GM23338 (cell line): ENCODE data around the gene B4GALT5.

GRCh38 chr20:48650666-48651110 lies 177.1 kb downstream of the PREX1 start:
- PRO-cap, result no peak
- RAMPAGE, long total RNA, result no peak

- PRO-cap, result no peak
- RAMPAGE, long total RNA, result no peak
These were observed 75.8 kb downstream of the PREX1 start for GRCh38 chr20:48751902-48752422.

DNA sequence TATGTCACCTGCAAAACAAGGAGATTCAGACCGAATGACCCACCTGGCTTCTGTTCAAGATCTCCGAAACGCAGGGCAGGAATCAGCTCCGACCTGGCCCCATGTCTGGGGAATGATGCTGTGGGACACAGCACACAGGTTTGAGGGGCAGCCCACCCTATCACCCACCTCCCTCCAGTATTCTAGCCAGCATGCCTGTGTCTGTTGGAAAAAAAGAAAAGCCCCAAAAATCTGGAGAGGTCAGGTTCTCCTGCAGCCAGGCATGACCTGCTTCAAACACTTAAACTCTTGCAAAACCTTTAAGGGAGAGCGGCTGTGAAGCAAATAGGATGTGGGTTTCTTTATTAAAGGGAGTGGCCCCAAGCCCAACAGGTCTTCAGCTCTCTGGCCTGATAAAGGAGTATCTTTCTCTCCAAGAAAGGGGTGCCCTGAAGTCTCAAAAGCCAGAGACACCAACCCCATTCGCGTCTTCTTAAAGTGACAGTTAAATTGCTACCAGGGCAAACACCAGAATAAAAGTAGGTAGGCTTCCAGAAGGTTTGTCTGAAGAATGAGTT lies 6.4 kb downstream of the PREX1 start:
- PRO-cap, result no peak
- RAMPAGE, long total RNA, result no peak

GRCh38 chr20:48826776-48827761 lies 730 bp downstream of the PREX1 start:
- PRO-cap, result unidirectional peak, plus-strand start at chr20:48827018; bidirectional peak, plus-strand start at chr20:48827417, minus-strand start at chr20:48827351
- RAMPAGE, long total RNA, result no peak

GRCh38 chr20:48945864-48946433 lies 24.4 kb downstream of the ARFGEF2 start:
- PRO-cap, result no peak
- RAMPAGE, long total RNA, result no peak

- PRO-cap, result no peak
- RAMPAGE, long total RNA, result no peak
These were observed 7.2 kb downstream of the ZNFX1 start for GRCh38 chr20:49270540-49271152.

DNA sequence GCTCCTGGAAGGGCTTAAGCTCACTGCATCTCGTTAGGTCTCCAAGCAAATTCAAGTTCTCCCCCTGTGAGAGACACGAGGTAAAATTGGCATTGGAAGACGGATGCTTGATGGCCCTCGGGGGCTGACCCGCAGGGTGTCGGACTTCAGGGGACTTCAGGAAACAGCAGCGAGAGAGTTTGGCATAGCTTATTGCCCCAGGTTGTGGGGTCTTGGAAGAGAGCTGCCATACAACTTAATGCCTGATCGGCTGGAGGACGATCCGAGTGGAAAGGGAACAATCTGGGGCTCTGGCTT lies 4.8 kb upstream of the ZNFX1 start:
- PRO-cap, result bidirectional peak, plus-strand start at position 249 of the sequence, minus-strand start at position 247 of the sequence
- RAMPAGE, long total RNA, result no peak

DNA sequence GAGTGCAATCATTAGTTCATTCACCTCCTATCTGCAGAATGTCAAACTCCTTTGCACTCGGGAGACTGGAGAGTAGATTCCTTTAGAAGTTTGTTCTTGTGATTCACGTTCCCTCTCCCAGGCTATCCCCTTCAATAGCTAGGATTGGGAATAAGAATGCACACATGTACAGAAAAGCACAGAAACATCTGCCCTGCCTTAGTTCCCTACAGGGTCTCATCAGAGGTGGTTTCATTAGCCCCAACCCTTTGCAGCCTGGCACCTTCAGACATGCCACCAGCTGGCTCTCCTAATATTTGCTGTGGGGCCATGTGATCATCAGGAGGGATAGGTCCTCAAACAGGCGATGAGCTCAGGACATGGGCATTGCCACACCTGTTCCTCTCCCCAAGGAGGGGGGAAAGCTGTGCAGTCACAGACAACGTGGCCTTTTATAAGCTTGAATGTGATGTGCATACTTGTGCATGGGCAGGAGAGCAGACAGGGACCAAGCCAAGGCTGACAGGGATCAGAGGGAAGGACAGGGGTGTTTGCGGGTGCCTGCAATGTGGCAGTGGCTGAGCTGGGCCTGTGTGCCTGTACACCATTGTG lies 78.7 kb upstream of the ZNFX1 start:
- PRO-cap, result no peak
- RAMPAGE, long total RNA, result no peak

DNA sequence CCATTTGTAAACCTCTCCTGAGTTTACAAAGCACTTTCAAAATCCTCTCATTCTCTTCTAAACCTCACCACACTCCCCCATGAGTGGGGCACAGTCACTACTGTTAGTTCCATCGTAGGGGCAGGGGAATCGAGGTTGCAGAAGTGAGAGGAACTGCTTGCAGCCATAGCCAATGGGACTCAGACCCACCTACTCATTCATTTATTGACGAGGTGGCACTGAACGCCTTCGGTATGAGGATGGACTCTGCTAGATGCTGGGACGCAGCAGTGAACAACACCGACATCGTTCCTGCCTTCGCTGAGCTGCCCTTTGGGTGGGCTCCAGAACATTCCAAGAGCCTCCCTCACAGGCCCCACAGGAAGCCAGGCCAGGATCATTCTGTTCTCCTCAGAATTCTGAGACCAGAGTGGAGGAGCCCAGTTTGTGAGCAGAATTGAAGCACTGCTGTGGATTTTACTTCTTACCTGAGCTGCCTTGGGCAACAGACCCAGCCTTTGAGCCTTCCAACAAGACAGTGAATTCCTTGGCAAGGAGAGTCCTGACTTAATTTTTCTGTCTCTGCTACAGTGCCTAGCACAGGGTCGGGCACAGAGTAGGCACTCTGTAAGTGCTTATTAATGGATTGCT lies 82.1 kb downstream of the KCNB1 start:
- PRO-cap, result no peak
- RAMPAGE, long total RNA, result no peak

- PRO-cap, result no peak
- RAMPAGE, long total RNA, result no peak
These were observed 63.8 kb downstream of the KCNB1 start for GRCh38 chr20:49418614-49419091.

DNA sequence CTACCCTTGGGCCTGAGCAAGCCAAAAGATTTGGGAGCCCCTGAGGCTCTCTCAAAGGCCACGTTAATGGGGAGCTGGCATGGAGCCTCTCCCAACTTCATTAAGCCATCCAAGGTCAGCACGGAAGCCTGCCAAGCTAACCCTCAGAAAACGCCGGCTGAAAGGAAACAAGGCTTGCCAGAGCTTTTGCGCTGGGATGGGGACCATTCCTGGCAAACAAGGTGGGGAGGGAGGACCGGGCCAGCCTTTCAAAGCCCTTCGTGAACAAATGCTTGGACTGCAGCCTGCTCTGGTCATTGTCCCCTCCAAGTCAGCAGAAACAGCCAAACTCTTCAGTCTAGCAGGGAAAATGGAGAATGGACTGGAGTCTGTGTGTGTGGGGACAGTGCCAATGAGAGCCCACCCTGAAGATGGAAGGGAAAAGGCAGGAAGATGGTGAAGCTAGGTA lies 30.2 kb downstream of the KCNB1 start:
- PRO-cap, result no peak
- RAMPAGE, long total RNA, result no peak

GRCh38 chr20:49569452-49569809 lies 1.5 kb upstream of the PTGIS start:
- PRO-cap, result no peak
- RAMPAGE, long total RNA, result no peak

- PRO-cap, result no peak
- RAMPAGE, long total RNA, result no peak
These were observed 13.1 kb downstream of the B4GALT5 start for GRCh38 chr20:49700515-49701119.

DNA sequence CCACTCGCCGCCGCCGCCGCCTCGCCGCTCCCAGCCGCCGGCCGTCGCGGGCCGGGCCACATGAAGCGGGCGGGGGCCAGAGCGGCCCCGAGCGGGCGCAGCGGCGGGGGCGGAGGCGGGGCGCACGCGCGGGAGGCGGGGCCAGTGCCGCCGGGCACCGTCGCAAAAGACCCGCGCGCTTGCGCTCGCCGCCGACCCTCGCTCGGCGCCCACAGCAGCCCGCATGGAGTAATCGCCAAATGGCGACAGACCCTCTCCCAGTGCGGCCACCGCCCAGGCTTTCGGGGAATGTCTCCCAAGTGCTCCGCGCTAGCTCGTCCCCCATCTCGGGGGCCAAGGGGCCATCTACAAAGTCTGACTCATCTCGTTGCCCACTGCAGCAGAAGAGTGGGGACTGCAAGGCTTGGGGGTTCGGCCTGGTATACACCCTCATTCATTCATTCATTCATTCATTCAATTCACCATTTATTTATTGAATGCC lies at the start of gene B4GALT5:
Gene B4GALT5 (minus strand): TSS at position 62 of the 481 bp plus-strand sequence.
- PRO-cap, result bidirectional peak, plus-strand start at position 238 of the sequence, minus-strand start at position 62 of the sequence
- RAMPAGE, long total RNA, result no peak

- PRO-cap, result no peak
- RAMPAGE, long total RNA, result no peak
These were observed 1.7 kb downstream of the SLC9A8 start for GRCh38 chr20:49814269-49814739.

- PRO-cap, result no peak
- RAMPAGE, long total RNA, result no peak
These were observed 22.4 kb downstream of the SPATA2 start for GRCh38 chr20:49892668-49893528.

- PRO-cap, result bidirectional peak, plus-strand start at chr20:49937517, minus-strand start at chr20:49937311; bidirectional peak, plus-strand start at chr20:49937822, minus-strand start at chr20:49937712
- RAMPAGE, long total RNA, result no peak
These were observed 1.4 kb downstream of the RNF114 start for GRCh38 chr20:49937390-49938191.

DNA sequence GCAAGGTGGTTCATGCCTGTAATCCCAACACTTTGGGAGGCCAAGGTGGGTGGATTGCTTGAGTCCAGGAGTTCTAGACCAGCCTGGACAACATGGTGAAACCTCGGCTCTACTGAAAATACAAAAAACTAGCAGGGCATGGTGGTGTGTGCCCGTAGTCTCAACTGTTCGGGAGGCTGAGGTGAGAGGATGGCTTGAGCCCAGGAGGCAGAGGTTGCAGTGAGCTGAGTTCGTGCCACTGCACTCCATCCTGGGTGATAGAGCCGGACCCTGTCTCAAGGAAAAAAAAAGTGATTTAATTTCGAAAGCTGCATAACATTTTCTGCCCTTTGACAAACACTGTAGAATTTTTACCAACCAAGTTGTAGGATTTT lies 6.3 kb downstream of the RNF114 start:
- PRO-cap, result no peak
- RAMPAGE, long total RNA, result no peak

GRCh38 chr20:49949319-49949680 lies 13.1 kb downstream of the RNF114 start:
- PRO-cap, result no peak
- RAMPAGE, long total RNA, result no peak

DNA sequence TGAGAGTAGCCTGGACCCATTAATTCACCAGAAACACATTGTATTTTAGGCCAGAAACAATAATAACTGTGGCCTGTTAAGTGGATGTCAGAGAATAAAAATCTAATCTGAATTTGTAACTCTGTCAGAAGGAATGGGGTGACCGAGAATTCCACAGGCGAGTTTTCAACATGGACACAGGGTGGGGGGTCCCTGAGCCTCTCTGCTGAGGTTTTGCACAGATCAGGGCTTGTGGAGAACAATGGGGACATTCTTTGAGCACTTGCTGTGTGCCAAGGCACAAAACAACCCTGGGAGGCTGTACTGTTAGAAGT lies 44.0 kb downstream of the SNAI1 start:
- PRO-cap, result no peak
- RAMPAGE, long total RNA, result no peak